Hematopoietic multipotent progenitor cell (in vitro differentiated cells): ENCODE data around the genes PPP1R27 and ALYREF.

DNA sequence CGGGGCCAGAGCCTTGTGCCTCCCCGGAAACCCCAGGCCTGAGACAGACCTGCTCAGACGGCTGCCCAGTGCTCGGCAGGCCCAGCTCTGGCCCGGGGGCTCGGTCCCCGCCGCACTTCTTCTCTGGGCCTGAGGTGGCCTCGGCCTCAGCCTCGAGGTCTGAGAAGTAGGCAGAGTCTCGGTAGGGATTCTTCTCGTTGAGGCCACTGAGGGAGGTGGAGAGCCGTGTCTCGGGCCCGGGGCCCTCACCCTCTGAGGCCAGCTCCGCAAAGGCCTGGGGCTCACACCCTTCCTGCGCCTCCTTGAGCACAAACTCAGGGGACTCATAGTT is 44.6 kb upstream of the PVALEF start:
- CAGE, long polyA plus RNA: no peak

DNA sequence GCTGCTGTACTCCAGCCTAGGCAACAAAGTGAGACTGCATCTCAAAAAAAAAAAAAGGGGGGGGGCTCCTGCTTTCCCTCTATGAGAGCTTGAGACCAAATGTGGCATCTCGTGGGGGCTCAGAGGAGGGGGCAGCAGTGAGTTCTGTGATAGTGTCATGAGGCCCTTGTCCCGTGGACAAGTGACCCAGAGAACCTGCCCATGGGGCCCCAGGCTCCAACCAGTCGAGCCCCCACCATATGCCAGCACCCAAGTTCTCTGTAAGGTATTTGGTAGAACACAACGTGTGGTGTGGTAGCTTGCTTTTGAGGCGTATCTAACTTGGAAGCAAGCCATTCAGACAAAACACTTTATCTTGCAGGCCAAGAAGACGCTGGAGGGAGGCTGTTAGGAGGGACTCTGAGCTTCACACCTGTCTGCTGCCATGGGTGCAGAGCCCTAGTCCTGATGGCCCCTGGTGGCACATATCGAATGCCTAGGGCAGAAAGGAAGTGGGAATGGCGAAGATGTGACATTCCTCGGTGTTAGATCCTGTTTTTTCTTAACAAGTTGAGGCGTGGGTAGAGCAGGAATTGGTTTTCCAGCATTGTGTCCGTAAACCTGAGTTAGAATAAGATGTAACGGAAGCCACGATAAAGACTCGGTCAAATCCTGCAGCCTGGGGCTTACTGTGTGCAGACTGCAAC is 1.7 kb downstream of the NDUFAF8 start:
- CAGE, long polyA plus RNA: no peak

GRCh38 chr17:81243087-81243859 is 4.2 kb downstream of the NDUFAF8 start:
- CAGE, long polyA plus RNA: no peak

GRCh38 chr17:81249199-81249706 is 10.1 kb downstream of the NDUFAF8 start:
- CAGE, long polyA plus RNA: no peak

- CAGE, long polyA plus RNA: no peak
These were observed 24.3 kb downstream of the SLC38A10 start for GRCh38 chr17:81270749-81271246.

DNA sequence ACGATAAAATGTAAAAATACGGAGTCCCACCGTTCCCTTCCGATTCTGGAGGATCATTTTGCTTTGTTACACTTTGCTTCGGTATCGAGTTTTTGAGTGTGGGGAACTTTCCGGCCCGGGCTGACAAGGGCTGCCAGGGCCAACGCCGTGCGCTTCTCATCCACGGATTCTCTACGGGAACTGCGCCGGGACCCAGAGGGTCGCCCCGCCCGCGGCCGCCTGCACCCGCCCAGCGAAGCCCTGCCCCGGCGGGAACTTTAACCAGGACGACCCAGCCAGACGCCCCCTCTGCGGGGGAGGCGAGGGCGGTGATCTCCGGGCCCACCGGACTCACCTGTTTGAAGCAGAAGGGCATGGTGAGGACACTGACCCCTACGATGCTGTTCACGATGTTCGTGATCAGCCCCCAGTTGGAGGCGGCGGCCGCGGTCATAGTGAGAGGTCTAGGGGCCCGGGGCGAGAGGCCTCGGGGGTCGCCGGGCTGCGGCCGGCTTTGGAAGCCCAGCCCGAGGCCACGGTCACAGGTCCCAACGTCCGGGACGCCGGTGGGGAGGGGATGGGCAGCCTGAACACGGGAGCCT is 528 bp downstream of the SLC38A10 start:
- CAGE, long polyA plus RNA: no peak

GRCh38 chr17:81295909-81296638 is 967 bp upstream of the SLC38A10 start:
- CAGE, long polyA plus RNA: no peak

DNA sequence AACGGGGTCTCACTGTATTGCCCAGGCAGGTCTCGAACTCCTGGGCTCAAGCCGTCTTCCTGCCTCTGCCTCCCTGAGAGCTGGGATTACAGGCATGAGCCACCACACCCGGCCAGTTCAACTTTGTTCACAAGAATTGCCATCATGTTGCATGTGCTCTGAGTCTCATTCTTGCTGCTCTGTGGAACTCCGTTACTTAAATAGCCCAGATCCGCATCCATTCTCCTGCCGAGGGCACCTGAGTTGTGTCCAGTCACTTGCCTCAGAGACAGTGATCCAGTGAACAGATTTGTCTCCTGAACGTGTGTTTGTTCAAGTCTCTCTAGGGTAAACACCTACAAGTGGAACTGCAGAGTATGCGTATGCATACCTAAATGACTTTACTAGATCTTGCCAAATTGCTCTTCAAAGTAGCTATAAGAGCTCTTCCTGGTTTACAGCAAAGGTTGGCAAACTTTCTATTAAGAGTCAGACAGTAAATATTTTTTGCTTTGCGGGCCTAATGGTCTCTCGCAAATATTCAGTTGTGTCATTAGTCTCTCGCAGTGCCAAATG is 3.4 kb upstream of the SLC38A10 start:
- CAGE, long polyA plus RNA: no peak

- CAGE, long polyA plus RNA: no peak
These were observed 10.2 kb upstream of the SLC38A10 start for GRCh38 chr17:81305255-81305761.

DNA sequence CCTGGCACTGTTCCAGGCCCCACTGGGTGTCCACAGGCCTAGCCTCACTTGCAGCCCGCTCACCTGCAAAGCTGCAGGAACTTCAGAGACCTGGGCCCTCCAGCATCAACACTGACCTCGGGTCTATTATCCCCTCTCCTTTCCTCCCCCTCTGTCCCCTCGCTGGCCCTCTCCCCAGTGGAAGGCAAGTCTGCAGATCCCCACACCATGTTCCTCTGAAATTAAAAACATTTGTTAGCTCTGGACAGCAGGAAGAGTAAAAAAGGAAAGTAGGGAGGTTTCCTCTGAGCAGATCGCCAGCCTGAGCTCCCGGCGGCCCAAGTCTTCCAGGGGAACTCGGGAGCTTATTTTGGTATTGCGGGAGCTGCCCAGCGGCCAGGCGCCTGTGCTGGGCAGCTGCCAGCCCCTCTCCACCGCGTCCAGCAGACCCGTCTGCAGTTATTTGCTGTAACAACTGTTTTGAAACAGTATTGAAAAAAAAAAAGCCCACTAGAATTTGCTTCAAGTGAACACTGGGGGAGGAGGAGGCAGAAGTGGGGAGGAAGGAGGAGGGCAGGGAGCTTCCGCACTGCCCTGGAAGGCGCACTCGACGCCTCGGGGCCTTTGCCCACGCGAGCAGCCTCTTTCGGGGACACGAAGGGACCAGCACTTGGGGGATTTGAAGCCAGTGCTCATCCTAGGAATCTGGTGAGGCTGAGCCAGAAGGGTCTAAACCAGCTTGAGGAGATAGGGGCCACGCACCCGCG is 3.3 kb upstream of the BAHCC1 start:
- CAGE, long polyA plus RNA: no peak

DNA sequence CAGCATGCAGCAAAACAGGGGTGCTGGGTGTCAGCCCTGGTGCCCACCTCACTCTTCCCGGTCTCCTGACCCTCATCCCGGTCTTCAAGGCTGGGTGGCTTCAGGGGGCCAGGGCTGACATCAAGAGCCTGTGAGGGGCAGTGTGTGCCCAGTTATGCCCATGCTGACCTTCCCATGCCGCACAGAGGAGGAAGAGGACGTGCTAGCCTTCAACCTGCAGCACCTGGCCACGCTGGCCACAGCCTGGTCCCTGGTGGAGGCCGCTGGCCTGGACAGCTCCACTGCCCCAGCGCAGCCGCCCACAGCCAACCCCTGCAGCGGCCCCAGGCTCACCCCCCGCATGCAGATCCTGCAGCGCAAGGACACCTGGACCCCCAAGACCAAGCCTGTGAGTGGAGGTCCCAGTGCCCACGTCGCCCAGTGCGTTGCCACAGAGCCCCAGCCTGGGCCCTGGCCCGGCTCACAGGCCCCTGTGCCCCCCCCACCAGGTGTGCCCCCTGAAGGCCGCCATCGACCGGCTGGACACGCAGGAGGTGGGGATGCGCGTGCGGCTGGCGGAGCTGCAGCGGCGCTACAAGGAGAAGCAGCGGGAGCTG is 56.3 kb downstream of the BAHCC1 start:
- CAGE, long polyA plus RNA: no peak

DNA sequence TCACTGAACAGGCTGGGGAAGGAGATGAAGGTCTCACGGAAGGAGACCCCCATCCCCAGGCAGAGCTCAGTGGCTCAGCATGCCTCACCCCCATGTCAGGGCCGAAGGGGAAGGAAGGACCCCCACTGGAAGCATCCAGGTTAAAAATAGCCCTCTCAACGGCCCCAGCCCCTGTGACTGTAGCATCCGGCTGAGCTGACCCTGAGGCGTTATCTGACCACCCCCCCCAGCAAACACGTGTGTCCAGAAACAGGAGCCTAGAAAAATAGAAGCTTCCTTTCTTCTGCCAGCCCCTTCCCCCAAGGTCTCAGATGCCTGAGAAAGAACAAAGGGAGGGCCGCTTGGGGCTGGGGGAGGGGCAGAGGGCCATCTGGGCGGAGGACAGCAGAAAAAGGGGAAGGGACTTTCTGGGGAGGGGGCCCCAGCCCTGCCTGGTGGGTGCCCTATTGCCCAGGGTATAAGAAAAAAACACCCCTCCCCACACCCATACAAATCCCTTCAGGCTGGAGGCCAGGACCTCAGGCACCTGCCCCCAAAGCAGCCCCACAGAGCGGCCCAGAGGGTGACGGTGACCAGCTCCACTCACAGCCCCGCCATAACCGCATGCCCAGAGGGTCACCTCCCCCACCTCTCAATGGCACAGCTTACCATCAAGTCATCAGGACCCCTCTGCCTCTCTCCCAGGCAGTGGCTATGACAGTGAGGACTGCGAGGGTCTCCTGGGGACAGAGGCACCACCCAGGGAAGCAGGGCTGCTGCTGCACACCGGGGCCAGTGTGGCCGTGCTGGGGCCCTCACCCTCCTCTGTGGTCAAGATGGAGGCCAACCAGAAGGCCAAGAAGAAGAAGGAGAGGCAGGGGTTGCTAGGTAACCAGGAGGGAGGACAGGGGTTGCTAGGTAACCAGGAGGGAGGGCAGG is 55.6 kb downstream of the ACTG1 start:
- CAGE, long polyA plus RNA: no peak

DNA sequence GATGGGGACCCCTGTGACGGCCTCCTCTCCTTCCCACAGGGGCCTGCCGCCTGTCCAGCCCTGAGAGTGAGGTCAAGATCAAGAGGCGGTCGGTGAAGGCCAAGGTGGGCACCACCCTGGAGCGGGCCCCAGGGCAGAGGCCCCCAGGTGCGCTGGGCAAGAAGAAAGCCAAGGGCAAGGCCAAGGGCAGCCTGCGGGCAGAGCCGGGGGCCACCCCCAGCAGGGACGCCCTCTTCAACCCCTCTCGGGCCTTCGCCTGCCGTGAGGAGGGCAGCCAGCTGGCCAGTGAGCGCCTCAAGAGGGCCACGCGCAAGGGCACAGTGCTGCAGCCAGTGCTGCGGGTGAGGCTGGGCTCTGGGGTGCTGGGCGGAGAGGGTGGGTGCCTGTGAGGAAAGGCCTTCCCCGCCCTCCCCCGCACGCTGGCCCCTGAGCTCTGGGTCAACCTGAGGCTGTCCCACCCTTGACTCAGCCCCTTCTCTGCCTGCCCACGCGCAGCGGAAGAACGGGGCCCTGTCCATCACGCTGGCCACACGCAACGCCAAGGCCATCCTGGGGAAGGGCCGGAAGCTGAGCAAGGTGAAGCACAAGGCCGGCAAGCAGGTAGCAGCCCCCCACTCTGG is 54.4 kb downstream of the ACTG1 start:
- CAGE, long polyA plus RNA: no peak

DNA sequence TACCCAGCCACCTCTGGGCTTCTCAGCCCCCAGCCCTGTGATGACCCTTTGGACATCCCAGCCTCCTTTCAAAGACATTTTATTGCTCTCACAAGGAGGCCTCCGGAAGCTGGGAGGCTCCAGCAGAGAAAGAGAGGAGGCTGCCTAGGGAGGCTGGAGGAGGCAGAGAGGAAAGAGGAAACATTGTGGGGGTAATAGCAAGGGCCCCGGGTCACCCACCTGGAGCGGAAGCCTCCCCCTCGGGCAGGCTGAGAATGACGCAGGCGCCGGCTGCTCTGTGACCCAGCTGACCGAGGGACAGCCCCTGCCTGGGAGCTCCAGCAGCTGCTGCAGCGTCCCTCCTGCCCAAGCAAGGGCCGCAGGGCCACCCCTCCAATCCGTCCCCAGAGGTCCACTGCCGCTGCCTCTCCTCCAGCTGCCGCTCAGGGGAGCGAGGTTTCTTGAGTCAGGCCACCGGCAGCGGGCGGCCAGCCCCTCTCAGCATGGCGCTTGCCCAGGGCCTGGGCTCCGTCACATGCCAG is 29.4 kb downstream of the ACTG1 start:
- CAGE, long polyA plus RNA: no peak

DNA sequence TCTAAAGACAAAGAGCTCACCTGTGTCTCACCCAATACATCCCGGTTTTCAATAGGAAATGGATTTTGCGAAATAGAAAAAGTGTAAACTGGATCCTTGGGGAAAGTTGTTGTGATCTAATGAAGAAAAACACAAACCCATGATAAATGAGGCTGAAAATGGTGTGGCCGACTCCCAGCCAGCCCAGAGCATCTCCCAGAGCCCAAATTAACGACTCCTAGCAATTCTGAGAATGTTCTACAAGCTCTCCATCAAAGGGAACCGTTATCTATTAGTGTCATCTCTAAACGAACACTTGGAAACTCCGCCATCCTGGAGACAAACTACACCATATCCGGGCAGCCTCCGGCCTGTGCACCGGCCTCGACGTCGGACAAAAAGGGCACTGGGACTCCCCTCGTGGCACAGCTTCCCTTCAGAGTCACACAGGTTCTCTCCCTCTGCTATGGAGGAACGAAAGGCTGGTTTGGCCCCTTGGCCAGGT is 16.9 kb upstream of the FAAP100 start:
- CAGE, long polyA plus RNA: no peak

- CAGE, long polyA plus RNA: no peak
These were observed 11.7 kb downstream of the GCGR start for GRCh38 chr17:81815628-81816084.

DNA sequence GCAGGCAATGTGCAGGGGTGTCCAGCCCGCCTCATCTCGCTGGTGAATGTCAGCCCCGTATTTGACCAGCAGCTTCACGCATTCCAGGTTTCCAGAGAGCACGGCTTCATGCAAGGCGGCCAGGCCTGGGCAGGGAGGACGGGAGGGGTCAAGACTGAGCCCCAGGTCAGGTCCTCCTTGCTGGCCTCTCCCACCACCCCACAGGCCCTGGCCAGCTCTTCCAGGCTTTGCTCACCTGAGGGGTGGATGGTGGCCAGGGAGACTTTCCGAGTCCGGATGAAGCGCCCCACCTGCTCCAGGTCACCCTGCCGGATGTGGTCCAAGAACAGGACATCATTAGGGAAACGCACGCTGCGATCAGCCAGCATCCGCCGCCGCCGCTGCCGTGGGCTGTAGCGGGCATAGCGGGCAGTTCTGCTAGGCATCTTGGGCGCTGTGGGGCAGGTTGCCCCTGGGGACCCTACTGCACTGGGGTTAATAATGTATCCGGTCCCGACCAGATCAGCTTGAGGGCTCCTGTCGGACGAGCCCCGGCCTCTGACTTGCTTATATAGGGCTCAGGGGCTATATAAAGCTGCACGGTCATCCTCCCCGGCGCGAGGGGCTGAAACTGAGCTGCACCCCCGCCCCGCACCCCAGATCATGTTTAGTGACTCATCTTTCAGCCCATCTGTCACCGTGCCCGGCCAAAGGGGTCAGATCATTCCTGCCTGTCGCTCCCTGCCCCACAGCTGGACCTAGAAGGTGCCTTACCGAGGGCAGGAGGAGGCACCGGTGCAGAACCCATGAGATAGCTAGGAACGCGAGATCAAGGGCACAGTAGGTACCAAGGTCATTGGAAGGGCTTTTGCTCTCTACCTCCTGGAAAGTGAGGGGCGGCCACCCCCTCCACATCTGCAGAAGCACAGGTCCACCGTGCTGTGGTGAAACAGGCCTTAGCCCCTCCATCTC is at the start of gene PPP1R27:
Gene PPP1R27 (minus strand): TSS at position 522 of the 951 bp plus-strand sequence.
- CAGE, long polyA plus RNA: no peak

- CAGE, long polyA plus RNA: no peak
These were observed 7.6 kb upstream of the PPP1R27 start for GRCh38 chr17:81842359-81842971.

- CAGE, long polyA plus RNA: no peak
These were observed 11.0 kb upstream of the PPP1R27 start for GRCh38 chr17:81845823-81846317.

GRCh38 chr17:81891092-81892122 is at the start of gene ALYREF:
ALYREF (minus strand) TSS chr17:81891586.
- CAGE, long polyA plus RNA: start-site peak on the minus strand at chr17:81891356-81891447, 273 reads; start-site peak on the plus strand at chr17:81891731-81891762, 587 reads